Bronchial lymph node (tissue), 1 donor: ENCODE results near the genes USP54 and FUT11.

- PRO-cap: no peak
Measured at GRCh38 chr10:73496231-73496294, 239 bp upstream of the PPP3CB start.

DNA sequence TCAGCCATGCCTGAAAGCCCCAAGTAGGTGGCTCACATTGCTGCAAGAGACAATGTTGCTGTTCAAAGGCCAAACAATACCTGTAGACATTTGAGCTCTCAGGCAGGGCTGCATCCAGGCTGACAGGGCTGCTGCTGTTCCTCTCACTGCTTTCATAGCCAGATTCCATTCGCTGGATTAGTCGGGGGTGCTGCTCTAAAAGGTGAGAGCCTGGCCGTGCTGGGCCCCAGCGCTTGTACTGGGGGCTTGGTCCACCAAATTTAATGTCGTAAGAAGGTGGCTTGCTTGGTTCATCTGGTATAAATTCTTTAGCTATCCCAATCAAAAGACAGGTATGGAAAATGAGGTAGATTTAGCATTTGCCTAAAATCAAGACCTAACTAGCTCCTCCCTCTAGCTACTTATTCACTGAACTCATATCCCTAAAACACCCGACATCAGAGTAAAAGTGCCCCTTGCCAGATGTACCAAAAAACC, 33.8 kb upstream of the PPP3CB start:
- PRO-cap: no peak

GRCh38 chr10:73575491-73576971, 15.1 kb downstream of the USP54 start:
- PRO-cap: unidirectional peak, minus-strand start at chr10:73576337

- PRO-cap: no peak
Measured at GRCh38 chr10:73577622-73578406, 13.3 kb downstream of the USP54 start.

GRCh38 chr10:73588680-73589250, 2.4 kb downstream of the USP54 start:
- PRO-cap: no peak

DNA sequence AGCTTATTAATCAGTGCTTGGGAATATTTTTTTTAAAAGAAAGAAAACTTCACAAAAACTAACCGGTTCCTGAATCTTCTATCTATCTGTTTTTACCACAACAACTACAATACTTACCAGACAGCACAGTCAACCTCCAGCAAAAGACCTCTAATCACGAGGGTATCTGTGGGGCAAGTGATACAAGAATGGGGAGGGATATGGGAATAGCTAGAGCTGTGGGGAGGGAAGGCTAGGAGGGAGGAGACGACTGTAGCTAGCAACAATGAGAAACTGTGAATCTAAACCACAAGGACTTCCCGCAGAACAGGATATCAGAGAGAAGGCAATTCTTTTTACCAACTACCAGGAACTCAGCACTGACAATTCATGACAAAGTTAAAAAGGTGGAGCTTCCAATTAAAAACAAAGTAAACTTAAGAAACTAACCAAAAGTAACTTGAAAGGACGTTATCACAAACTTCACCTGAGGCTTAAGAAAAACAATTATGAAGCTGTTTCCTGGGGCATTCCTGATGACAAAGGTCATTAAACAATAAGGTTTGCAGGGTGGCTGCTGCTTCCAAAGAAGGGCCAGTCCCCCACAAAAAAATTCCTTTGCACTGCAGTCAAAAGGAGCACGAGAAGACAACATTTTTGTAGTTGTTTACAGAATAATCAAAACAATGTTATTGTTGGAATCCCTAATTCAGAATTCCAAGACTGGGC, at the start of gene USP54:
USP54 (minus strand) TSS at position 182 of the 708 bp plus-strand sequence.
- PRO-cap: no peak

DNA sequence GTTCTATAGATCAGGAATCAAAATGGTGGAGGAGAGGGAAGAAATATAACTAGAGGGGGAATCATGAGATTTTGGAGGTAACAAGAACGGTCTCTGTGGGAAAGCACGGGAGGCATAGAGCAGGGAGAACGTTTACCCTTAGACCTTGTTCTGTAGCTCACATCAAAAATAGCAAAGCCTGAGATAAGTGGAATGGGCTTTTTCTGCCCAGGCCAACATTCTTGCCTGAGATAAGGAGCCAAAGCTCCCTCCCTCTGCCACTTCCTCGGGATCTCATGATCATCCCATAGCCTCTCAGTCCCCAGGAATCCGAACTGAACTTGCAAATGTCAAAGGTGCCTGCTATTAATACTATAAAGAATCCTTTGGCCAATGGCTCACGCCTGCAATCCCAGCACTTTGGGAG, 4.4 kb downstream of the SYNPO2L start:
- PRO-cap: no peak

DNA sequence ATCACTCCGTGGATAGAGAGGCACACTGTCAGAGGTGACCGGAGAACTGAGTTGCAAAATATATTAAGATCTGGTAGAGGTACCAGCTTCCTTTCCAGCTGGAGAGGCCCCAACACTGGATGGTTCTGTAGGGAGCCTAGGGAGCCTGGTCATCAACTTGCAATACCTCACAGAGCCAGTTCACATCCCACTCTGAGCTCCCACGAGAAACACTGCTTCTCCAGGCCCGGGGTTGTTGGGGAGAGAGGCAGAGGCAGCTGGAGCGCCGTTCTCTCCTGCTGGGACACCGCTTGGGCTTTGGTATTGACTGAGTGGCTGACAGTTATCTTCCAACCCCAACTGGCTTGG, 436 bp upstream of the FUT11 start:
- PRO-cap: no peak

- PRO-cap: bidirectional peak, plus-strand start at chr10:73772287, minus-strand start at chr10:73772216; bidirectional peak, plus-strand start at chr10:73772708, minus-strand start at chr10:73772668
Measured at GRCh38 chr10:73772014-73772774, at the start of gene FUT11. Gene FUT11, plus strand, starts transcription at chr10:73772276.

DNA sequence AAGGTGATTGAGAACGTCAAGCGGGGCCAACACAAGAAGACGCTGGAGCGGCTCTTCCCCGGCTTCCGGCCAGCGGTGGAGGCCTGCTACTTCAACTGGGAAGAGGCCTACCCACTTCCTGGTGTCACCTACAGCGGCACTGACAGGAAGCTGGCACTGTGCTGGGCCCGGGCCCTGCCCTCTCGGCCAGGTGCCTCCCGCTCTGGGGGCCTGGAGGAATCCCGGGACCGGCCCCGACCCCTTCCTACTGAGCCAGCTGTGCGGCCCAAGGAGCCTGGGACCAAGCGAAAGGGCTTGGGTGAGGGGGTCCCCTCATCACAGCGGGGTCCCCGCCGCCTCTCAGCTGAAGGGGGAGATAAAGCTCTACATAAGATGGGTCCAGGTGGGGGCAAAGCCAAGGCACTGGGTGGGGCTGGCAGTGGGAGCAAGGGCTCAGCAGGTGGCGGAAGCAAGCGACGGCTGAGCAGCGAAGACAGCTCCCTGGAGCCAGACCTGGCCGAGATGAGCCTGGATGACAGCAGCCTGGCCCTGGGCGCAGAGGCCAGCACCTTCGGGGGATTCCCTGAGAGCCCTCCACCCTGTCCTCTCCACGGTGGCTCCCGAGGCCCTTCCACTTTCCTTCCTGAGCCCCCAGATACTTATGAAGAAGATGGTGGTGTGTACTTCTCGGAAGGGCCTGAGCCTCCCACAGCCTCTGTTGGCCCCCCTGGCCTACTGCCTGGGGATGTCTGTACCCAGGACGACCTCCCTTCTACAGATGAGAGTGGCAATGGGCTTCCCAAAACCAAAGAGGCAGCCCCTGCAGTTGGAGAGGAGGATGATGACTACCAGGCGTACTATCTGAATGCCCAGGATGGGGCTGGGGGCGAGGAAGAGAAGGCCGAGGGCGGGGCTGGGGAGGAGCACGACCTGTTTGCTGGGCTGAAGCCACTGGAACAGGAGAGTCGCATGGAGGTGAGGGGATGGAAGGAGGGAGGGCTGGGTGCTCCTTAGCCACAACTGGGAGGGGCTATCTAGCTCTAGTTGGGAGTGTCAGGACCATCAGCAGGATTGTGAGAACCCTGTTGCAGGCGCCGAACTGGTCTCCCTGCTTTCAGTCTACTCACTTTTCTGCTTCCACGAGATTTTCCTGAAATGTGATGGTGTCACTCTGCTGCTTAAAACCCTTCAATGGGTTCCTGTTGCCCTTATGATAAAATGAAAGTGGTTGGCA, 6.9 kb downstream of the ZSWIM8 start:
- PRO-cap: no peak

GRCh38 chr10:73819514-73820321, 8.3 kb upstream of the NDST2 start:
- PRO-cap: no peak

GRCh38 chr10:73848771-73849001, 25.7 kb downstream of the CAMK2G start:
- PRO-cap: no peak

DNA sequence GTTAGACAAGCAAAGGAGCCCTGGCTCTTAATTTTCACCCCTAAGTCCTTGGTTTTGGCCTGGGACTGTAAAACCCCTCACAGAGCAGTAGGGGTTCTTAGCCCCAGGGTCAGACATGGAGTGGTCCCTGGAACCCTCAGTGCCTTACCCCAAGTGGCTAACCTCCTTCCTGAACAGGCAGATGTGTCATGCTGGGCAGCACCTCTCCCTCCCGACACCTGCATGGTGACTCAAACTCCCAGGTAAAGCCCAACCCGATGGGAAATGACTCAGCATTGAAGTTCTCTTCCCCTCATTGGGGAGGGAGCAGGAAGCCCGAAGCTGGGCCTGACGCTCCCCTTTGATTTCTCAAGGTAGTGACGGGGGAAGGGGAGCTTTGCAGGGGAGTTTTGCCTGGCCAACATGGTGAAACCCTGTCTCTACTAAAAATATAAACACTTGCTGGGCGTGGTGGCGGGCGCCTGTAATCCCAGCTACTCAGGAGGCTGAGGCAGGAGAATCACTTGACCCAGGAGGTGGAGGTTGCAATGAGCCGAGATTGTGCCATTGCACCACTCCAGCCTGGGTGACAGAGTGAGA, 21.4 kb downstream of the PLAU start:
- PRO-cap: no peak

GRCh38 chr10:73965616-73966839, 31.9 kb upstream of the VCL start:
- PRO-cap: bidirectional peak, plus-strand start at chr10:73966377, minus-strand start at chr10:73966170; unidirectional peak, plus-strand start at chr10:73966627

DNA sequence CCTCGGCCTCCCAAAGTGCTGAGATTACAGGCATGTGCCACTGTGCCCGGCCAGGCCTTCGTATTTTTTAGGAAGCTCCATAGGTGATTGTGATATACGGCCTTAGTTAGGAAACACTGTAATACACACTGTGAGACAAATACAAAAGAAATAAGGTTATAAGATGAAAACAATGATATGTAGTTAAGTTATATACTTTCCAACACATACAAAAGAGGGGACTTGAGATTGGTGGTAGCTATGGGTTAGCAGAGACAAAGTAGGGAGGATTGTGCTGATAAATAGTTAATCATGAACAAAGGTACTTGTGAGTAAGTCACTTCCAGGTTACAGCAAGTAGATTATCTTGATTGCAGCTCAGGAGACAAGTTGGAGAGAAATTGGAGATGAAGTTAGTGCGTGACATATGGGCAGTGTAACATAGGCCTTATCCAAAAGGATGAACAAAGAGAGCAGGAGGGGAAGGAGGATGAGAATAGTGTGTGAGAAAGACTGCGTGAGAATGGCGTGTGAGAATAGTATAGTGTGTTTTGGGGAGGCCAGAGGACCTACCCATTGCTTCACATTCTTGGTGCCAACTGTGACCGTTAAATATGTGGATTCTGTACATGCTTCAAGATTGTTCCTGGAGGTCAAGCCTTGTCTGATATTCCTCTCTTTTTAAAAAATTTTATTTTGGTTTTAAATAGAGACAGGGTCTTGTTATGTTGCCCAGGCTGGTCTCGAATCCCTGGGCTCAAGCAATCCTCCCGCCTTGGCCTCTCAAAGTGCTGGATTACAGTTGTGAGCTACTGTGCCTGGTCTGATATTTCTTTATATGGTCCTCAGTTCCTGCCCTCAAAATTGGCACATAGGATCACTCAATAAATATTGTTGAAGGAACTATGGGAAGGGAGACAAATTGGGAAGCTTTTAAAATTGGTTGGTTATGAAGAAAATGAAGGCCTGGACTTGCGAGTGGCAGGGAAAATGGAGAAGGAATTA, 3.0 kb downstream of the VCL start:
- PRO-cap: no peak

DNA sequence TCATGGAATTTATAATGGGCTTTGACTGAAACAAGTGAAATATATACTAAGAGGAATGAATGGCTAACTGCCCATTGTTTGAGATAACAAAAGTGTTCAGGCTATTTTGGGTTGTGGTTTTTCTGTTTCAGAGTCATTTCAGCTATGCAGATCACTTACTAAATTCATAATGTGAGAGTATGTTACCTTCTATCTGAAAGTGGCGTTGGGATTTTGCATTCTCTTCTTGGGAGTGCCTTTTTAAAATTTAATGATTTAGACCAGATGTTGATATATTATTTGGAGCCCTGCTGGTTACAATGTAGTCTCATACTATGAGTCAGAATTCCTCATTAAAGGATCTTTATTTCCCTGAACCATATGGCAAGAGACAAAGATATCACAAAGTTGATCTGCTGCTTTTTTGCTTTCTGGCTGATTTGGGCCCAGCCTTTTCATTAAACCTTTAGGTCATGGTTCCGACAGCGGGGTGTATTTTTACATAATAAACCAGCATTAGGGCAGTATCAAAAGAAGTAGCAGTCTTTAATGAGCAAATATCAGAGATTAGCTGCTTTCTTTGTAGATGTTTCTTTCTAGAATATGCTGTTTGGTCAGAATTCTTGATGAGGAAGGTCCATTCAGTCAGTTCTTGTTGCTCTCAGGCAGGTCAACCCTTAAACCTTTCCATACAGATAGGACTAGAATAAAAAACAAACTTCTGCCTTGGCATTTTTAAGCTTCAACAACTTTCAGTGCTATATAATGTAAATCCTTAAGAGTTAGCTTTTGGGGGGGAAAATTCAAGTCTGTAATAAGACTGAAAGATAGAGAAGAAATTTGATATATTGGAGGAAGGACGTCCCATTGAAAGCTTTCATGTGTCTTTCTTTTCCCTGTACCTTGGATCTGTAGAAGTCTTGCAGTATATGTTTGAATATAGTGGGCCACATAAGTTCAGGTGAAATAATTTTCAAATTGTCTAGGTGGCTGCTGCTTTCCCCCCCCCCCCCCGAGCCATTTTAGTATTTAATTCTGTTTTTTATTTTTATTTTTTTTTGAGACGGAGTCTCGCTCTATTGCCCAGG, 10.7 kb downstream of the VCL start:
- PRO-cap: no peak

GRCh38 chr10:74070497-74070886, 72.6 kb downstream of the VCL start:
- PRO-cap: no peak

- PRO-cap: no peak
Measured at GRCh38 chr10:74152388-74152949, 1.4 kb downstream of the ADK start.

- PRO-cap: no peak
Measured at GRCh38 chr10:74349488-74349885, 198.5 kb downstream of the ADK start.

DNA sequence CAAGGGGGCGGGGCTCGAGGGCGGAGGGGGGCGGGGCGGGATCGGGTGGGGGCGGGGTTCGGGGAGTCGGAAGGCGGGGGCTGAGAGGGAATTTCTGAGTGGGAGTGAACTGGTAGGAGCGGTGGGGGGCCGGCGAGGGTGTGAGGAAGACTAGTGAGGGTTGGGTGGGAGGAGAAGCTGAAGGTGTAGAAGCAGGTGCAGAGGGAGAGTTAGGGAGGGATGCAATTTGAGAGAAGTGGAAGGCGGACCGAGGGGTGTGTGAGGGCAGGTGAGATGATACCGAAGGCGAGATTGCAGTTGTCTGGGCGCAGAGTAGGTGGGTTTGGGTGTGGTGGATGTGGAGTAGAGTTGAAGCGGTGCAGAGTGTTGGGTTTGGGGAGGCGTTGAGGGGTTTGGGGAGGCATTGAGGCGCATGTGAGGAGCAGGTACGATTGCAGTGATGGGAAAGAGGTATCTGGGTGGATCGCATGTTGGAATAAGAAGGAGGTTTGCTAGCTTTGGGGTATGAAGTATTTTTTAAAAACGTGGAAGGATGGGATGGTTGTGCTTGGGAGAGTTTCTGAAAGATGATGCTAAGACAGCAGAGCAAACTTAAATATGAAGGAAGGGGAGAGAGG, 711 bp downstream of the KAT6B start:
- PRO-cap: bidirectional peak, plus-strand start at position 153 of the sequence, minus-strand start outside the sequence